Monocyte (primary cell): ENCODE data around the genes GABRR3 and OR5H2.

- PRO-cap, 2 experiments = no peak in any of the 2 experiments
Observed at GRCh38 chr3:86722029-86722228, 269.0 kb downstream of the VGLL3 start.

DNA sequence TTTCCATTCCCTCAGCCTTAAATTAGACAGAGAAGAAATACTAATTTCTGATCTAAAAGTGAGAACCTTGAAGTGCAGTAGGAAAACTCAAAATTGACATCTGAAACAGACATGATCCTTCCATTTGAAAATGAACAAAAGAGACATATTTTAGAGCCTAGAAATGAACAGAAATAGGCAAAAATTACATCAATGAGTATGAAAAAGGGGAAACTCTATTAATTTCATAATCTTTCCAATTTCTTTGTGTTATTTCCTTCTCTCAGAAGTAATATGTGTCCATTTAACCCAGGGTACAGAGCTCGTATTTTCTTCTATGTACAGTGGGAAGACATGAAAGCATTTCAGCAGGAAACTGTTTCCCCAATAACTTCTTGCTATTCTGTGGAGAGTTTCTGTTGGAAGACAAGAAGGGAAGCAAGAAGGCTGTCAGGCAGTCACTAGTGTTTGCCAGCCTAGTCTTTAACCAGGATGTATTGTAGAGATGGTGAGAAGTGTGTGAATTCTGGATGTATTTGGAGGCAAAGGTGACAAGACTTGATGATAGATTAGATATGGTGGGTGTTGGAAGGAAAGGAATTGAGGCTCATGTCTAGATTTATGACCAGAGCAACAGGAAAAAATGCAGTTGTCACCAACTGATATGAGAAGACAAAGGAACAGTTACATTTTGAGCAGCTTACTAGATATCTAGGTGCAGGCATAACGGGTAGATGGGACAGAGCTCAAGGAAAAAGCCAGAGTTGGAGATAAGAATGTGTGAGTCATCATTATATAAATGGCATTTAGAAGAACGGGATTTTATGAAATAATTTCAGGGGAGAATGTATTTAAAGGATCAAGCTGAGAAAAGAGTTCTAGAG lies 3.4 kb downstream of the HTR1F start:
- PRO-cap, 2 experiments = no peak in any of the 2 experiments

DNA sequence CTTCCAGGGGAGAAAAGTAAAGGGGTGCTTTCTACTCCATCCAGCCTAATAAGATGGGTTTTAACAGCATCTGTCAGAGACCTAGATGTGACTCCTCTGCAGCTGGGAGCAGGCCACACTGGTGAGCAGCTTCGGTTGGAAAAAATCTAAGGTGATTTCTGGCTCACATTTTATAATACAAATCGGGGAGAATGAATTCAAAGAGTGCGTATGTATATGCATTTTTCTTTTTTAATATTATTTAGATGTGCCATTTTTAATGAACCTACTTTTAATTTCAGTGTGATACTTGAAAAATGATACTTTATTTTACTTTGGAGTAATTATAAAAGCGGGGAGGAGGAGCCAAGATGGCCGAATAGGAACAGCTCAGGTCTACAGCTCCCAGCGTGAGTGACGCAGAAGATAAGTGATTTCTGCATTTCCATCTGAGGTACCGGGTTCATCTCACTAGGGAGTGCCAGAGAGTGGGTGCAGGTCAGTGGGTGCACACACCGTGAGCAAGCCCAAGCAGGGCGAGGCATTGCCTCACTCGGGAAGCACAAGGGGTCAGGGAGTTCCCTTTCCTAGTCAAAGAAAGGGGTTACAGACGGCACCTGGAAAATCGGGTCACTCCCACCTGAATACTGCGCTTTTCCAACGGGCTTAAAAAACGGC lies 640.0 kb downstream of the EPHA3 start:
- PRO-cap, 2 experiments = no peak in any of the 2 experiments

DNA sequence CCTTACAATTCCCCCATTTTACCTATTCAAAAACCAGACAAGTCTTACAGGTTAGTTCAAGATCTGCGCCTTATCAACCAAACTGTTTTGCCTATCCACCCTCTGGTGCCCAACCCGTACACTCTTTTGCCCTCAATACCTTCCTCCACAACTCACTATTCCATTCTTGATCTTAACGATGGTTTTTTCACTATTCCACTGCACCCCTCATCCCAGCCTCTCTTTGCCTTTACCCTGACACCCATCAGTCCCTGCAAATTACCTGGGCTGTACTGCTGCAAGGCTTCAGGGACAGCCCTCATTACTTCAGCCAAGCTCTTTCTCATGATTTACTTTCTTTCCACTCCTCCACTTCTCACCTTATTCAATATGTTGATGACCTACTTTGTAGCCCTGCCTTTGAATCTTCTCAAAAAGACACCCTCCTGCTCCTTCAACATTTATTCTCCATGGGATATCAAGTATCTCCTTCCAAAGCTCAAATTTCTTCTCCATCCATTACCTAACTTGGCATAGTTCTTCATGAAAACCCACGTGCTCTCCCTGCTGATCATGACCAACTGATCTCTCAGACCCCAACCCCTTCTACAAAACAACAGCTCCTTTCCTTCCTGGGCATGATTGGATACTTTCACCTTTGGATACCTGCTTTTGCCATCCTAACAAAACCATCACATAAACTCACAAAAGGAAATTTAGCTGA lies 32.7 kb downstream of the PROS1 start:
- PRO-cap, 2 experiments = no peak in any of the 2 experiments

- PRO-cap, 2 experiments = no peak in any of the 2 experiments
Observed at GRCh38 chr3:94036415-94036956, 8.1 kb upstream of the STX19 start.

- PRO-cap, 2 experiments = no peak in any of the 2 experiments
Observed at GRCh38 chr3:95120853-95121344, 1058.0 kb downstream of the NSUN3 start.

- PRO-cap, 2 experiments = no peak in any of the 2 experiments
Observed at GRCh38 chr3:98035175-98035743, at the start of gene GABRR3. Gene GABRR3 (minus strand): TSS chr3:98035315.

DNA sequence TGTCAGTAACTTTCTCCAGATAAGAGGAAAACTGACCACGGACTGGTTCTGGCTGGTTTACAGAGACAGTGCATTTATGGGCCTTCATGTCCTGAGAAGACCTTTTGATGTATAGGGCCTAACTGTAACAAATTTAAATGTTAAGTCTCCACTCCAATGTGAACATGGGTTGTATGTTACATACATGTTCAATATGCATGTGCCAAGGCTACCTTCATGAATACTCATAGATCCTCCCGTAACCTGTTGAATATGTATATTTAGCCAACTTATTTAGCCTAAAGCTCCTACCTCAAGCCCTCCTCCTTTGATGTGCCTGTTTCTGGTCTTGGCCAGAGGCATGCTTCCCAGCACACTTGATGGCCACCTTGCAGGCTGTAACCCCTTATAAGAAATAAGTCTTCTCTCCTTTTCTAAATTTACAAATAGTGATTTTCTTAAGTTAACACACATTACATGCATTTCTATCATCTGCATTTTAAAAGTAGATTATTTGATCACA lies at the start of gene OR5H2:
OR5H2 (plus strand) TSS at position 318 of the 502 bp plus-strand sequence.
- PRO-cap, 2 experiments = no peak in any of the 2 experiments

GRCh38 chr3:98553100-98553660 lies 21.4 kb downstream of the GPR15 start:
- PRO-cap, 2 experiments = no peak in any of the 2 experiments

DNA sequence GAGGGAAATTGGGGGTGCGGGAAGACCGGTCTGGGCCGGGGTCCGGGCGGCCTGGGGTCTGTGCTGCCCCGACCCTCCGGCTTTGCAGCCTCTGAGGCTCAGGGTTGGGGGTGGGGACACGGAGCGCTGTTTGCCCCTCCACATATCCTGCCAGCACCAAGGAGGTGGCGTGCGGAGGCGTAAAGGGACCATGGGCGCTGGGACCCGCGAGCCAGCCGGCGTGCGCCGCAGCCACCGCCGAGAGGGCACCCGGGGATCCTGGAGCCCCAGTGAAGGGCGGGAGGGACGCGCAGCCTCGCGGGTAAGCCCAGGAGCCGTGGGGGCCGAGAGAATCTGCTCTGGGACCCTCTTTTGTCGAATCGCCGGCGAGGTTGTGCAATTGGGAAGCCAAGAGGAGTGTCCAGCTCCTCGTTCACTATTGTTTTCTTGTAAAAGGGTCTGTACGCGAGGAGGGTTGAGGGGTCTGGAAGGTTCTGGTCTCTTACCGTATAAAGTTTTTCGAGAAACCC lies 30.1 kb upstream of the ST3GAL6 start:
- PRO-cap, 2 experiments = no peak in any of the 2 experiments

DNA sequence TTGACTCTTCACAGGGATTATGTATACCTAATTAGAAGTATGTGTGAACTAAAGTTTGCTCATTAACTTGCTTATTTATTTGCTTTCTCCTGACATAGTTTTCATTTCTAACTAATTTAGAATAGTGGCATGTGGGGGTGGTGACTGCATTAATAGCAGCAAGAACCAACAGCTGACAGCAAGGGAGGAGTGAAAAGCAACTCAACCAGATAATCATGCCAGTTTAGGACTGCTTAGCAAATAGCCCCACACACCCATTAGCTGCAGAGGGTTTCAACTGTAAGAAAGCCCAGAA lies 3.8 kb downstream of the ST3GAL6 start:
- PRO-cap, 2 experiments = no peak in any of the 2 experiments

- PRO-cap, 2 experiments = no peak in any of the 2 experiments
Observed at GRCh38 chr3:99636870-99637376, 1.5 kb upstream of the COL8A1 start.

DNA sequence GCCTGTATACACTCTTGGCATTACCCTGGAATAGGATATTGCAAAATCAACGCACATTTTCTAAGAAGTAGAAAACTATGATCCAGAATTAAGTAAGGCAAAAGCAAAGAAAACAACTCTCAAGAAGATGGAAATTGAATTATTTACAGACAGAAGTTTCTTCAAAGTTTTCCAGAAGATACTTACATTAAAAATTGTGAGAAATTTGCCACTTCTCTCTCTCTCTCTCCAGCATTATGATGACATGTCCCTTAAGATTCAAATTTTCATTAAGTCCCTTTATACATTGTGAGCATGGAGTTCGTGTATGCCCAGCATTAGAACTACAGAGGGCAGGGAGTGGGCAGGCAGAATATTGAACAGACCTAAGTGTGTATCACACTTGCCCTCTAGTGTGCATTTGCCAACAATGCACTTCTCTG lies 28.5 kb upstream of the CMSS1 start:
- PRO-cap, 2 experiments = no peak in any of the 2 experiments

- PRO-cap, 2 experiments = peak in 2 of 2 experiments; most common plus-strand start chr3:99817441 (in 1); most common minus-strand start chr3:99817359 (in 2)
Observed at GRCh38 chr3:99816944-99817640, 570 bp upstream of the CMSS1 start.

DNA sequence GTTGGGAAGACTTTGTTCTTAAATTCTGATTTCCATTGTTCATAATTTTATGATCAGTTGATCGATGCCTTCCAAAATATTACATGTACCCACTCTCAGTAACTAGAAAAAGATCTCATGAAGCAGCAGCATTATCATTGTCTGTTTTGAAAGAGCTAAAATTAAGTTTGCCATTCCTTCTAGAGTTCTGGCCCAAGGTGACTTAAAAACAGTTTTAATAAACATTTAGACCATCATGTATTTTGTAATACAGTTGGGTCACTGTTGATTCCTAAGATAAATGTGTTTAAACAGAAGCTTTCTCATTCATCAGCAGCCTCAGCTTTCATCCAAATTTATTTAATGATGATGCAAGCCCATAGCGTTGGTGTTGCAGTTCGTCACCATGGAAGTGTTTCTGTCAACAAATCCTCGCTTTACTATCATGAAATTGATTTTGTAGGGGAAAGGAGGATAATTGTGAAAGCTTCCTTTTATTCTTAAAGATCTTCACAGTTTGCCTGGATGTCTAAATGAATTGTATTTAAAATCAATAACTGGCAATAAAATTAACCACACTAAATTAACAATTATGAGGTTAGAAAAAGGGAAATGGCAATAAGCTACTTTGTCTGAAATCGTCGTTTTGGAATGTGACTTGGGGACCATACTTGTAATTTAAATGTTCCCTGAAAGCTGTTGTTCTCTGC lies 28.8 kb downstream of the CMSS1 start:
- PRO-cap, 2 experiments = no peak in any of the 2 experiments

DNA sequence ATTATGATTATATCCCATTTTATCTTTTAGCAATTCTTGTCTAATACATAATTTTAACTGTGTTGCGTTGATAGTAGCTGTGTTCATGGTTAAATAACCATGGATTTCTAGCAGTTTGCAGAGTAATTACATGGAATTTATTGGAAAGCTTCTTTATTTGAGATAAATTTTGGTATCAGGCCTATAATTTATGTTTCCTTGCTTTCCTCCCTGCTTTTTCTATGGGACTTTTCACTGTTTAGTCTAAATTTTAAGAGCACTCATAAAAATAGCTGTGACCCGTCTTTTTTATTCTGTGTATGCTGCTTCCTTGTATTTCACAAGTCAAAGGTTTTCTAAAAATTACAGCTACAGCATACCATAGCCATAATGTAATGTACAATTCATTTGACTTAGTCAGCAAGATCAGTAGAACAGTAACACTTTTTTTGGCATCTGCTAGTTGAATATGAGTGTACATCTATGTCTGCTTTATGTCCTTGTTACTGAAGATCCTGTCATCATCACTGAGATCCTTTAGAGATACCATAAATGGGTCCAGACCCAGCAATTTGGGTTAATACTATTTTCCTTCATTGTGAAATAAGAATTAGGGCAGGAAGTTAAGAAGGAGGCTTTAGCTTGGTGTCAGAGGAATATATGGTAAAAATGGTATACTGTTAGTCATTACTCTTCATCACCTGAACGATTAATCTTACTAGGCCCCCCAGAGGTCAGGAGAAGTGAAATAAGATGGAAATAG lies 42.1 kb downstream of the CMSS1 start:
- PRO-cap, 2 experiments = no peak in any of the 2 experiments

- PRO-cap, 2 experiments = no peak in any of the 2 experiments
Observed at GRCh38 chr3:99874770-99875051, 57.0 kb downstream of the CMSS1 start.

- PRO-cap, 2 experiments = no peak in any of the 2 experiments
Observed at GRCh38 chr3:99935424-99935968, 117.8 kb downstream of the CMSS1 start.

- PRO-cap, 2 experiments = no peak in any of the 2 experiments
Observed at GRCh38 chr3:99960858-99961355, 143.2 kb downstream of the CMSS1 start.

- PRO-cap, 2 experiments = no peak in any of the 2 experiments
Observed at GRCh38 chr3:100023884-100024216, 90.5 kb downstream of the FILIP1L start.